Colon Carcinoma Metastatic in the Lung (tissue), 2 donors: Measurements from ENCODE around the genes BSPH1, LIG1, GRWD1 and PPP1R15A.

GRCh38 chr19:47626152-47626888, 17.4 kb downstream of the BICRA start:
- PRO-cap, 2 experiments = no peak in any of the 2 experiments

- PRO-cap, 2 experiments = no peak in any of the 2 experiments
Observed at GRCh38 chr19:47713606-47714409, 586 bp downstream of the EHD2 start.

GRCh38 chr19:47728878-47729855, 15.9 kb downstream of the EHD2 start:
- PRO-cap, 2 experiments = peak in 1 of 2 experiments; most common plus-strand start chr19:47729008 (in 1); most common minus-strand start chr19:47729545 (in 1)

GRCh38 chr19:47756967-47757797, 11.8 kb downstream of the NOP53 start:
- PRO-cap, 2 experiments = no peak in any of the 2 experiments

DNA sequence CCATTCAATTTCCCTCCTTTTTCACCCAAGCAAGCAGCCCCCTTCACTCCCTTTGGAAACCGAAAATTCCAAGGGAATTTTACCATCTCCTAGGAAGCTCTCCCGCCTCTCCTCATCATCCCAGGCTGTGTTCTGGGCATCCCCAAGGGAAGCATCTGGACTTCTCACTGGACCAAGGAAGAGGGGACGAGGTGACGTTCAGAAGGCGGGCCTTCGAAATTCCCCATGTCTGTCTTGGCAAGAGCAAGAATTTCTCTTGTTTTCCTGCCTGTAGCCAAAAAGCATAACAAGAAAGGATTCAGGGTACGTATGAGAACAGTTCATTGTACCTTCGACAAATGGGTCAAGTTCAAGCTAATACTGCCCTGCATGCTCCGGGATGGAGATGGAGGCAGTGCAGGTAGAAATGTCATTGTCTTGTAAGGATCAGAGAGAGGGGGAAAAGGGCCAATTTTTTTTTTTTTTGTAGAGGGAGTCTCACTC, 6.2 kb downstream of the TPRX2 start:
- PRO-cap, 2 experiments = no peak in any of the 2 experiments

DNA sequence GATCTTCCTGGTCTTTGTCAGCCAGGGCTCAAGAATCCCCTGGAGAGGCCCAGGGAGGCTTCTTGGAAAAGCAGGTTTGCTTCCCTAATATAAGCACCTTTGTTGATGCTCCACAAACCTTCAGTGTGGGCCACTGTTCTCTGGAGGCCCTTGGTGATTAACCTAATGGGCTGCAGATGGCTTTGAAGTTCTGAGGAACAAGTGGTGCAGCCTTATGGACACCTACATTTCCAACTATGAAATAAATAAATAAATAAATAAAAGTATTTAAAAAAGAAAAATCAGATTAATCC, at the start of gene BSPH1:
Gene BSPH1, minus strand, starts transcription at position 61 of the 293 bp plus-strand sequence.
- PRO-cap, 2 experiments = no peak in any of the 2 experiments

DNA sequence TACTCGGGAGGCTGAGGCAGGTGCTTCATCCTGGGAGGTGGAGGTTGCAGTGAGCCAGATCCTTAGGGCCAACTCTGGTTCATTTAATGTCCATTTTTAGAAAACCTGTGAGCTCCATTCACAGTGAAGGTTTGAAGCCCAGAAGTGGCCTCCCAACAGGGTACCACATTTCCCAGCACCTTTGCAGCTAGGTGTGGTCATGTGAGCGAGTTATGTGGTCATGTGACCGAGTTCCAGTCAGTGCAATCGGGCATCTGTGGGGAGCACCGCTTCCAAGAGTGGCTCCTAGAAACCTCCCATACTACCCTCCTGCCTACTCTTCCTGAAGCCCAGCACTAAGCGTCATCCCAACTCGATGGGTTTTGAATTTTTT, 618 bp upstream of the PLA2G4C start:
- PRO-cap, 2 experiments = no peak in any of the 2 experiments

DNA sequence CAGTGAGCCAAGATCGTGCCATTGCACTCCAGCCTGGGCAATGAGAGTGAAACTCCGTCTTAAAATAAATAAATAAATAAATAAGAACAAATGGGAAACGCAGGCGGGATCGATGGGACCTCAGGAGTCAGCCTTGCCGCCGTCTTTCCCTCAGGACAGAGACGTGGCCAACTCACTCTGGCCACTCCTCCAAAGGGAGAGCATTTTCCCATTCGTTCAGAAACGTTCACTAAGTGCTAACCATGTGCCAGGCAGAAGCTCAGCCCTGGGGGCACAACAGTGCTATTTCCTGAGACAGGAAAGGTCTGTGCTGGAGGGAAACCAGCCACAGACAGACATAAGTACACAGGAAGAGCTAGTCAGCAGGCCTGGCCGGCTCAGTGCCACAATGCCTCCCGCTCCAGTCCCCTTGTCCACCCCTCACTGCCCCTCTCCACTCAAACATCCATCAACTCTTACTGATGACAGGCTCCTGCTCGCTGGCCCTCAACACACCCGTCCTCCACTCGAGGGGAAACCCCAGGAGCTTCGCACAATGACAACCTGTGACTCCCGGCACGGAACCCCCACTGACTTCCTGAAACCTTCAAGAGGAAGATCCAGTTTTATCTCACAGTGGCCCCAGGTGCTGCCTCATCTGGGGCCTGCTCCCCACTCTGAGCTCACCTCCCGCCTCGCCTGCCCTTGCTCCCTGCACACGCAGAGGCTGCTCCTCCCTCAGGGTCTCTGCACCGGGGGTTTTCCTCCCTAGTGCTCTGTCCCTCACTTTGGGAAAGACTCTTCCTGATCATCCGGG, 11.3 kb upstream of the PLA2G4C start:
- PRO-cap, 2 experiments = no peak in any of the 2 experiments

GRCh38 chr19:48169895-48170858, at the start of gene LIG1:
Gene LIG1 (minus strand): TSS chr19:48170344.
- PRO-cap, 2 experiments = peak in 2 of 2 experiments; most common plus-strand start chr19:48170744 (in 2); most common minus-strand start chr19:48170316 (in 1)

GRCh38 chr19:48186508-48187070, 16.1 kb downstream of the ZSWIM9 start:
- PRO-cap, 2 experiments = no peak in any of the 2 experiments

DNA sequence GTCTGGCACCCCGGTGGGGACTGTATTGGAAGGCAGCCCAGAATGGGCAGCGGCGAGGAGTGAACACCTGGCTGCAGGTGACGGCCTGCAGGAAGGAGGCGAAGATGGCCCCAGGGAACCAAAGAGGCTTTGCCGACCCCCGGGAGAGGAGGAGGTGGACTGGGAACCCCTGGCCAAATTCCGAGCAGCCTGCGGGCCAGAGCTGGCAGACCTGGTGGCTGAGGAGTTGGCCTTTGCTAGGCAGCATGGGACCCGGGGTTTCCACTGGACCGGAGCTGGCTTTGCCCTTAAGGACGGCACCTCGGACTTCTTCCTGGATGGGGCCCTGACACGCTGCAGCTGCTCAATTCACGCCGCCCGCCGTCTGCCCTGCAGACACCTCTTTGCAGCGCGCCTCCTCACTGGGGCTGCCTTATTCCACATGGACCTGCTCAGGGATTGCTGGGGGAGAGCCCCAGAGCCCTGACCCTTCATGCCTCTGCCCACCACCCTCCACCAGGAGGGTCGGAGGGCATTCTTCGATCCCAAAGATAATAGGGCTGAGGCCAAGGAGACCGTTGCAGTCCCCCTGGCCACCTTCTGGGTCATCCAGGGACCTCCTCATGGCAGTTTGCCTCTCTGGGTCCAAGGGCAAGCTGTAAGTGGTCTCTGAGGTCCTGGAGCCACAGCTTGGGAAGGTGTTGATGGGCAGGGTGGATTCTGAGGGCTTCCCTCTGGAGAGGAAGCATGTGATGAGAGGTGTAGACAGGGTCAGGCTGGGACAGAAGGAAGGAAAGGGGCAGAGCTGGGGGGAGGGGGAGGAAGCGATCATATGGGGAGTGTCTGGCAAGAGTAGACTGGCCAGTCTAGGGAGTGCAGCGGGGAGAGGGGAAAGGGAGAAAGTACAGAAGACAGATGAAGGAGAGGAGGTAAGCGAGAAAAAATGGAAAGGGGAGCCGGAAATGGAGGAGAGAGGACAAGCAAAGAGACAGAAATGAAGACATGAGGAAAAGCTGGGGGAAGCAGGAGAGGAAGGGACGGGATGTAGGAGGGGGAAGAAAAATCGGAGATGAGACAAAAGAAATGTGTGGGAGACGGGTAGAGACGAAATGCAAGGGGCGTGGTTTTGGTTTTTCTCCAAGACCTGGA, 26.2 kb downstream of the ZSWIM9 start:
- PRO-cap, 2 experiments = no peak in any of the 2 experiments

DNA sequence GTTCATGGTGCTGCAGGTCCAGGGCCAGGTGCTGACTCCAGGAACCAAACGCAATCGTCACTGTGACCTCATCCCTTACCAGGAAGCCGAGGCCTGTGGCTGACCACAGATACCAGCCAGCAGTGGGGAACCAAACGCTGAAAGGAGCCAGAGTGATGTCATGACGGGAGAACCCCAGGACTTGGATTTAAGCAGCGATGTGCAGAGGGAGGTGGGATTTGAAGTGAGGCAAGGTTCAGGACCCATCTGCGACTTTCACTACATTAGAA, 24.9 kb downstream of the CARD8 start:
- PRO-cap, 2 experiments = no peak in any of the 2 experiments

- PRO-cap, 2 experiments = peak in 1 of 2 experiments; most common plus-strand start chr19:48329734 (in 1)
Observed at GRCh38 chr19:48328922-48330047, 3.9 kb downstream of the EMP3 start.

DNA sequence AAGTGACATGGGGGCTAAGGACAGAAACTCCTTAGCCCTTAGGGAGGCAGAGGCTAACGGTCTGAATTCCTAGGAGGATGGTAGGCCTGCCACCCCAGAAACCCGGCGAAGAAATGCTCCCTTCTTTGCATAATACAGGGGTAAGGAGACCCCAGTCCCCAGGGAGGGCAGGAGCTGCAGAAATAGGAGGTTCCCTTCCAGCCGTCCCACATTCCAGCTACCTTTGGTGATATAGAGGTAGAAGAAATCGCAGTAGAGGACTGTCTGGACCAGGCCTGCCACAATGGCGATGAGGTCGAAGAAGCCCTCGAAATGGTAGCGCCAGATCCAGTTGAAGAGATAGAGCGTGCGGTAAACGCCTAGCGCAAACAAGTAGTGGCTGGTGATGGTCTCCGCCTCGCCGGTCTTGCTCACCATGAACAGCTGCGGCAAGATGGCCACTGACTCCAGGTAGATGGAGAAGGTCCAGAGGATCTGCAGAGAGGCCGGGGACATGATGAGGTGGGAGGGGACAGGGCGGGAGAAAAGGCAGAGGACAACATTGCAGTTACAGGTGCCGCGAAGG, 7.3 kb downstream of the KDELR1 start:
- PRO-cap, 2 experiments = no peak in any of the 2 experiments

DNA sequence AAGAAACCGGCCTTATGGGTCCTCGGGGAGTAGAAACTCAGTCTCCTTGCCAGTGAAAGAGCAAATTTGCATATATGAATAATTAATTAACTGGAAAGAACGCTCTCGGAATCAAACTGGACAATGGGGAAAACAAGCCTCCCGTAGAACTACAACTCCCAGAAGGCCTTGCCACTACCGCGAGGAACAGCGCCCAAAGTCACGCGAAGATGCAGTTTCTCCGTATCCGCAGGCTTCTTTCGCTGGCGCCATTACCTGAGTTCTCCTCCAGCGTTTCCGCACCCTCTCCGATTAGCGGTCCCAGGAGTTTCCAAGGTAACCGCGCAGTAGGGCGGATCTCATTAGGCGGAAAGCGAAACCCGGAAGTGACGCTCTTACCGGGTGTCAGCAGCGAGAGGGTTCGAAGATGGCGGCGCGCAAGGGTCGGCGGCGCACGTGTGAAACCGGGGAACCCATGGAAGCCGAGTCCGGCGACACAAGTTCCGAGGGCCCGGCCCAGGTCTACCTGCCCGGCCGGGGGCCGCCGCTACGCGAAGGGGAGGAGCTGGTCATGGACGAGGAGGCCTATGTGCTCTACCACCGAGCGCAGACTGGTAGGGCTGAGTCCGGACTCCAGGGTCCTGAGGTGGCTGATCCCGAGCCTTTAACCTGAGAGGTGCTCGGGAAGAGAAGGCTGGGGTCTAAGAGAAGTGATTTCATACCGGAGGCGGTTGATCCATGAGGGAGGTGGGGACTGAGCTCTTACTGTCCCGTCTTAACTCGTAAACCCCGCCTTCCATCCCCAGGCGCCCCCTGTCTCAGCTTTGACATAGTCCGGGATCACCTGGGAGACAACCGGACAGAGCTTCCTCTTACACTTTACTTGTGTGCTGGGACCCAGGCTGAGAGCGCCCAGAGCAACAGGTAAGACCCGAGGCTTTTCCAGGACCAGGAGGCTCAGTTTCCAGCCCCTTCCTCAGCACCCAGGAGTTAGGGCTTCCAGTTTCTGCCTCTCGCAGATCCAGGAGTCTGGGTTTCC, at the start of gene GRWD1:
Gene GRWD1, plus strand, starts transcription at position 384 of the 1,018 bp plus-strand sequence.
- PRO-cap, 2 experiments = peak in 2 of 2 experiments; most common plus-strand start position 251 of the sequence (in 1); most common minus-strand start position 267 of the sequence (in 2)

GRCh38 chr19:48452226-48452660, 3.1 kb upstream of the KCNJ14 start:
- PRO-cap, 2 experiments = no peak in any of the 2 experiments

DNA sequence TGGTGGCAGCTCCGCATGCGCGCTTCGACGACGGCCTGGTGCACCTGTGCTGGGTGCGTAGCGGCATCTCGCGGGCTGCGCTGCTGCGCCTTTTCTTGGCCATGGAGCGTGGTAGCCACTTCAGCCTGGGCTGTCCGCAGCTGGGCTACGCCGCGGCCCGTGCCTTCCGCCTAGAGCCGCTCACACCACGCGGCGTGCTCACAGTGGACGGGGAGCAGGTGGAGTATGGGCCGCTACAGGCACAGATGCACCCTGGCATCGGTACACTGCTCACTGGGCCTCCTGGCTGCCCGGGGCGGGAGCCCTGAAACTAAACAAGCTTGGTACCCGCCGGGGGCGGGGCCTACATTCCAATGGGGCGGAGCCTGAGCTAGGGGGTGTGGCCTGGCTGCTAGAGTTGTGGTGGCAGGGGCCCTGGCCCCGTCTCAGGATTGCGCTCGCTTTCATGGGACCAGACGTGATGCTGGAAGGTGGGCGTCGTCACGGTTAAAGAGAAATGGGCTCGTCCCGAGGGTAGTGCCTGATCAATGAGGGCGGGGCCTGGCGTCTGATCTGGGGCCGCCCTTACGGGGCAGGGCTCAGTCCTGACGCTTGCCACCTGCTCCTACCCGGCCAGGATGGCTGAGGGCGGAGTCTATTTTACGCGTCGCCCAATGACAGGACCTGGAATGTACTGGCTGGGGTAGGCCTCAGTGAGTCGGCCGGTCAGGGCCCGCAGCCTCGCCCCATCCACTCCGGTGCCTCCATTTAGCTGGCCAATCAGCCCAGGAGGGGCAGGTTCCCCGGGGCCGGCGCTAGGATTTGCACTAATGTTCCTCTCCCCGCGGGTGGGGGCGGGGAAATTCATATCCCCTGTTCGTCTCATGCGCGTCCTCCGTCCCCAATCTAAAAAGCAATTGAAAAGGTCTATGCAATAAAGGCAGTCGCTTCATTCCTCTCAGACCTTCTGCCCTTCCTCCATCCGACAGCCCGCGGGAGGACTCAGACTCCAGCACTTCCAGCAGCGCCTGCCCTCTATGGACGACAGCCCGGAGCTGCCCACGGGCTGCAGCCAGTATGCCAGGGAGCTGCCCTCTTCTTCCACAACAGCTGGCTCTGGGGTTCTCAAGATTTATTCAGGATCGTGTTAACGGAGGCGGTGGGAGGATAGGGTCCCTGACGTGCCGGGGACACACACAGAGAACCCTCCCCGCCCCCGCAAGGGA, 7.3 kb downstream of the DBP start:
- PRO-cap, 2 experiments = peak in 2 of 2 experiments; most common plus-strand start position 692 of the sequence (in 2); most common minus-strand start position 275 of the sequence (in 1)

DNA sequence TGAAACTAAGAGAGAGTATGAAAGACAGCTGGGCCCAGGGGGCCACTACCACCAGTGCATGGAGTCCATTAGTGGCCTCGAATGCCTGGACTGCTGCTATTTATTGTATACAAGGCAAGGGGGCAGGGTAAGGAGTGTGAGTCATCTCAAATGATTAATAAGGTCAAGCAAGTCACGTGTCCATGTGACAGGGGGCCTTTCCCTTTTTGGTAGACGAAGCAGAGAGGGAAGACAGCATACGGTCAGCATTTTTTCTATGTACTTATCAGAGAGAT, 25.4 kb downstream of the FGF21 start:
- PRO-cap, 2 experiments = peak in 2 of 2 experiments; most common plus-strand start position 212 of the sequence (in 2)

DNA sequence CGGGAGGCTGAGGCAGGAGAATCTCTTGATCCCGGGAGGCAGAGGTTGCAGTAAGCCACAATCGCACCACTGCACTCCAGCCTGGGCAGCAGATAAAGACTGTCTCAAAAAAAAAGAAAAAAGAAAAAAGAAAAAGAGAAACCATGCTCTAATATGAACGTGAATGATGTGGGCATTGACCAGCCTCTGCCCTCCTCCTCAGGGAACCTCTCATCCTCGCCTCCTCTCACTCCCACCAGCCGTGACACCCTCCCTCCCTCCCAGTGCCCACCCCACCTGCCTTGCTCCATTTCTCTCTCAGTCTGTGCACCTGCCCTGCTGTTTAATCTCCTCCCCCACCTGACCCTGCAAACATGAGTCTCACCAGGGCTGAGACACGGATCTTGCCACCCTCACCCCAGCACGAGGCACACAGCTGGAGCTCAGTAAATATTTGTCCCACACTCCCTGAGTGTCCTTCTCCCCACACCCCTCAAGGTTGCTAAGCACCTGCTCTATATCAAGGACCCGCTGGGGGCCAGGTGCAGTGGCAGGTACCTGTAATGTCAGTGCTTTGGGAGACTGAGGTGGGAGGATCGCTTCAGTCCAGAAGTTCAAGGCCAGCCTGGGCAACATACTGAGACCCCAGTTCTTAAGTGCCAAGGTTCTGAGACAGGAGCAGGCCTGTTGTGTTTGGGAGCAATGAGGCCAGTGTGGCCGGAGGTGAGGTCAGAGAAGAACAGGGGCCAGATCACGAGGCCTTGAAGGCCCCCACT, 7.6 kb upstream of the BCAT2 start:
- PRO-cap, 2 experiments = no peak in any of the 2 experiments

- PRO-cap, 2 experiments = peak in 2 of 2 experiments; most common plus-strand start chr19:48872421 (in 2)
Observed at GRCh38 chr19:48872267-48872856, at the start of gene PPP1R15A. Gene PPP1R15A (plus strand): TSS chr19:48872421.